Skeletal muscle cell (primary cell): ENCODE measurements around the gene RPS6KC1.

DNA sequence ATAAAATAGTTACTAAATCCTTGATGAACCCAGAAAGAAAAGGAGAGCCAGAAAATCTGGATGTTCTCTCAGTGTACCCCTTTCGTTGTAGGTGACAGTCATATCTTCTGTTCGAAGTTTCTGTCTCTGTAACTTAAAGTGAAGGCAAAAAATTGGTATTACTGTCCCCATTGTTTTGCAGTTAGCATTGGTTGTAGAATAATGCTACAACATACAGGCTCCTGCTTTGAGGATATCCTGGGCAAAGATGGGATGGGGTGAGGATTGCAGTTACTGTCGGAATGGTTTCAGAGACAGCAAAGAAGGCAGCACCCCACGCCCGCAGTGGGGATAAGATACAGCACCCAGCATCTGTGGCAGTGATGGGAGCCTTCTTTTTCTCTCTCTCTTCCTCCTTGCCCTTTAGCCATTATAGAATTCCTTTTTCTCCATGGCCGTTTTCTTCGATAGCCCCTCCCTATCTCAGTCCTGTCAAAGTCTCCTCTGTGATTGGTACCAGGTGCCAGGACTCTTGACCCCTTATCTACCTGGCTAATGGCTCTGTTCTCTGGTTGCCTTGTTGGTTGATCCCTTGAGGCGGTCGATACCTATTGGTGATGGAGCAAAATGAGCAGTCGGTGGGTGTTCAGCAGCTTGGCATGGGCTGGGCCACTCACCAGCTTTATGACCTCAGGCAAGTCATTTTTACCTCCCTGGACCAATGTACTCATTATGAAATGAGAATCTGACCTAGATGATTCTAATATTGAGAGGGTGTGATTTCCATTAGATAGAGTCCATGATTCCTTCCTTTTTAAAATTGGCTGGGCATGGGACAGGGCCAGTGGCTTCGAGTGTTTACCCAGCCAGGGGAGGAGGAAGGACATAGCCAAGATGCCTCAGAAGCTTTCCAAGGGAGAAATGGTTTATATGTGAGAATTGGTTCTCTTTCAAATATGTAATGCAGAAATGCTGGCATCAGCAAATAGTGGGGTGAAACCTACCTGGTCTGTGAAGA, 2.0 kb downstream of the ATF3 start:
- RRBS: no CpG with 5 or more reads among the region's 11 CpGs

DNA sequence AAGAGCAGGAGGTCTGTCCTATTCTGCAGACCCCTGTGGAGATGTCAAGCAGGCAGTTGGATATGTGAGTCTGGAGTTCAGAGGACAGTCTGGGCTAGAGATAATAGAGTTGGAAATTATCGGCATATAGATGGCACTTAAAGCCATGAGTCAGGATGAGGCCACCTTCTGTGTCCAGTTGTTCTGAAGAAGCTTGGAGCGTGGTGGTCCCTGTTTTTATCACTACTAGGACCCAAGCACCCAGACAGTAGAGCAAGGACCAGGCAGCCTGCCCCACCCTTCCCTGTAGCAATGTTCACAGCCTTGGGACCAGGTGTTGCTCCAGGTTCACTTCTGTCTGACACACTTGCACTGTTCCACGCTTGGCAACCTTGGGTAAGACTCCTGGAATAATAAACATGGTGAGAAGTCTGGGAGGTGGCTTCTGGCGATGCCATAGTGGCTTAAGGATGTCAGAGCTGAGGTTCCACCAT, 7.3 kb upstream of the GARIN4 start:
- RRBS: no CpG with 5 or more reads among the region's 4 CpGs

GRCh38 chr1:212619270-212619845, 4.9 kb upstream of the GARIN4 start:
- RRBS: no CpG with 5 or more reads among the region's 9 CpGs

GRCh38 chr1:212667163-212668297, 32.1 kb downstream of the BATF3 start:
- RRBS: 0% methylated on average over 3 of the region's 11 CpGs

GRCh38 chr1:212700959-212701551, 1.4 kb upstream of the BATF3 start:
- RRBS: no CpG with 5 or more reads among the region's 19 CpGs

DNA sequence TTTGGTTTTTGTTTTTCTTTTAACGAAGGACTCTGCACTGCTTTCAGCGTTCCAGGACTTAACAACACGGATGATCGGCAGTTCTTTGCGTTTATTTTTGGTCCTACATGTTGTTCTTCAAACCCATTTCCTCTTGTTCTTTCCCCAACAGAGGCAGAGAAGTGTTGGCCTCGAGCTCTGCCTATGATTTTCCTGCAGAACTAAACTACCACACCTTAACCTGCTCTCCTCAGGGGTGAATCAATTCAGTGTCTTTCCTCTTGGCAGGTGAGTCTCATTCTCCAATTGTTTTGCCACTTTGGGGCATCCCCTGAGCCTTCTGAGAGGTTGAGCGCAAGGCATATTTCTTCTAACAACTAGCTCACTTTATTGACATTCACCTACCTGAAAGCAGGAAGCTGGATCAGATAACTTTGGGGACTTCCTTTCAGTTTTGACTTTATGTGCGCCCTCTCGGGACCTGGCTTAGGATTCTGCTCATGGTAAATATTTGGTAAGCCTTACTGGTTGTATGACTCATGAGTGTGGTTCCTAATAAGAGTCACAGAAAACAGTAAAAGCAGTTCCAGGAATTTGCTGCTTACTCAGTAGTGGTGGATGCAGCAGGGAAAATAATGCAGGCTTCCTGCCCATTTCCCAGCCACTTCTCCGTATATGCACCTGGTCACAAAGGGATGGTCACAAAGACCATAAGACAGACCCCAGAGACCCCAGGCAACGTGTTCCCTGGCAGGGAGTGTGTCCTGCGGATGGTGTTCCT, 21.8 kb upstream of the BATF3 start:
- RRBS: no CpG with 5 or more reads among the region's 12 CpGs

DNA sequence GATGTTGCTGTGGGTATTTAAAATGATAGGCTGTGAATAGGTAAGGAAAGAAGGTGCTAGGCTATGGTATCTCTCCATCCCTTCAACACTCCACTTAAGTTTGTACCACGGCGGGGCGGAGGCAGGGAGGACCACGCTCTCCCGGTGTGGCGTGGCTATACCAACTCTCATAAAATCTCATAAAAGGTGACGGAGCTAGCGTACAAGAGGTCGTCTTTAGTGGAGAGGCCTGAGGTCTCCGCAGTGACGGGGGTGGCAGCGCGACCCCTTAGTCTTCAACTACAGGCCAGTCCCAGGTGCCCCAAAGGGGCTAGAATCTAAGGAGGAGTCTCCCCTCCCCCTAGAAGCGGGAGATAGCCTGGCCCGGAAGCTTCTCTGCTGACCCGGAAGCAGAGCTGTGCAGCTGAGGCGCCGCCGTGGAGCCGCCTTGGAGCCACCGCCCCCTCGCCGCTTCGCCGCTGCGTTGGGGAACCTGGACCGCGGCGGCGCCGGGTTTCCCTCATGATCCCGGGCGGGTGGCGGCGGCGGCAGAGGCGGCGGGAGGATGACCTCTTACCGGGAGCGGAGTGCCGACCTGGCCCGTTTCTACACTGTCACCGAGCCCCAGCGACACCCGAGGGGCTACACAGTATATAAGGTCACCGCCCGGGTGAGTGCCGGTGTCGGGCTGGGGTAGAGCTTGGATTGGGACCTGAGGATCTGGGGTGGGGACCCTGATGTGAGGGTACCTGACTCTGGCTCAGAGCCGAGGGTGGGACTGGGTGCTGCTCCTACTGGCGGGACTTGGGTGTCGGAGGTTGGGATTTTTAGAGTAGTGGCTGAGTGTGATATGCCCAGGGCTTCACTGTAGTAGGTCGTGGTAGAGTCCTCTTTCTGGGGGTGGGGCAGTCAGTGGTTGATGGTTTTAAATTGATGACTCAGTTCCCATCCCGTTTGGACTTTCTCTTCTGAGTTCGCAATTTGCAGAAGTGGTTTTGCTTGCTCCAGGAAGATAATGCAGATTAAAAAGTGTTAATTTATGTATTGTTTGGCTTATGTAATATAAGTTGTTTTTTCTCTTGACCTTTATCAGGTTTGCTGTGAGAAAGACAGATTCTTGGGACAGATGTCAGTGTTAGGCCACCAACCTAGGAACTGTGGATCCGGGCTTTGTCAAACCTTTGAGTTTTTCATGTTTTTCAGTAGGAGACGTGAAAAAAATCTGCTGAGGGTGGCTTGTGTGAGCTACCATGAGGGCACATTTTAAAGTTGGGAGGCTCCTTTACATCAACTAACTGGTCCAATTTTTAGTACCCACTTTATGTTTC, at the start of gene RPS6KC1:
RPS6KC1 (plus strand) TSS at position 381 of the 1,307 bp plus-strand sequence.
- RRBS: under 1% methylated on average over 14 of the region's 57 CpGs

GRCh38 chr1:213327272-213327864, 276.3 kb downstream of the RPS6KC1 start:
- RRBS: no CpG with 5 or more reads among the region's 4 CpGs

- RRBS: no CpG with 5 or more reads among the region's 8 CpGs
Measured at GRCh38 chr1:213372069-213372622, 321.1 kb downstream of the RPS6KC1 start.

DNA sequence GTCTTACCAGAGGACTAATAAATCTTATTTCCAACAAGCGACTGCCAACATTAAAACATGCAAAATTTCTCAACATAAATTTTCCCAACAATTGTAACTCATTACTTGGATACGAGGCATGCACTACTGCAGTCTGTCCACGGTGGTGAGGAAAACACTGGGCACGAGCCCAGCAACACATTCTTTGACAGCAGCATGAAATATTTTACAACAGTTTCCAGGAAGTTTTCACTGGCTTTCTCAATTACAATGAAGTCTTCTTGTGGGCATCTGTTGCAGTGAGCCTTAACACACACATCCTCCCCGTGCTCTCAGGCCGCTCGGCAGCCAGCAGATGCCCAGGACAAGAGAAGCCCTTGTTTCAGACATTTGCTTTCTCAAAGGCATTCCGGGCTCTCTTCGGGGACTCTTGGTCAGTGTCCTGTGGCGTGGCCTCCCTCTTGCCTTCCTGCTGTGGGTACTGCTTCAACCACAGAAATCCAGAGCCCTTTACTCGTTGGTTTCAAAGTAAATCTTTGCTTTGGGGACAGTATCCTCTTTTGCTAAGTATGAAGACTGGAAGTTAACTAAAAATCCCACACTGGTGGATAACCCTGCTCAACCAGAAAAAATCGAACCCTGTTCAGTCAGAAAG, 262.6 kb upstream of the PROX1 start:
- RRBS: no CpG with 5 or more reads among the region's 12 CpGs

- RRBS: no CpG with 5 or more reads among the region's 9 CpGs
Measured at GRCh38 chr1:213977452-213977972, 10.3 kb upstream of the PROX1 start.

DNA sequence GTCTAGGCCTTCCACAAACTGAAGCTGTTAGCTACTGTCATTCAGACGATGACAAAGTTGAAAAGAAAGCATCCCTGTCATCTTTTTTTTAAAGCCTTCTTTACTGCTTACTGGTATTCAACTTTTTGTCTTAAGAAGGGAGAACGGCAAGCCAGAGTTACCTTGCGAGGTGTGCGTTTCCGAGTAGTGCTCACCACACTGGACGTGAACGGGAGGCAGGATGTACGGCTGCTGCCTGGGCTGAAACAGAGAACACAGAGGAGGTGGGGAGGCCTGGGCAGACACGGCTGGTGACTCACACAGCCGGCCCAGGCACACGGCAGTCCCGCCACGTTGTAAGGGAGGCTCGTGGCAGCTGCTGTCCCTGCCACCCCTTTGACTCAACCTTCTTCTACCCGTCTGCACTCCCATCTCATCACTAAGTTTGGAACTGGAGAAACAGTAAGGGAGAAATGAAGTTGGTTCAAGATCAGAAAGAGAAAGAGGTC, 105.8 kb downstream of the SMYD2 start:
- RRBS: no CpG with 5 or more reads among the region's 15 CpGs

DNA sequence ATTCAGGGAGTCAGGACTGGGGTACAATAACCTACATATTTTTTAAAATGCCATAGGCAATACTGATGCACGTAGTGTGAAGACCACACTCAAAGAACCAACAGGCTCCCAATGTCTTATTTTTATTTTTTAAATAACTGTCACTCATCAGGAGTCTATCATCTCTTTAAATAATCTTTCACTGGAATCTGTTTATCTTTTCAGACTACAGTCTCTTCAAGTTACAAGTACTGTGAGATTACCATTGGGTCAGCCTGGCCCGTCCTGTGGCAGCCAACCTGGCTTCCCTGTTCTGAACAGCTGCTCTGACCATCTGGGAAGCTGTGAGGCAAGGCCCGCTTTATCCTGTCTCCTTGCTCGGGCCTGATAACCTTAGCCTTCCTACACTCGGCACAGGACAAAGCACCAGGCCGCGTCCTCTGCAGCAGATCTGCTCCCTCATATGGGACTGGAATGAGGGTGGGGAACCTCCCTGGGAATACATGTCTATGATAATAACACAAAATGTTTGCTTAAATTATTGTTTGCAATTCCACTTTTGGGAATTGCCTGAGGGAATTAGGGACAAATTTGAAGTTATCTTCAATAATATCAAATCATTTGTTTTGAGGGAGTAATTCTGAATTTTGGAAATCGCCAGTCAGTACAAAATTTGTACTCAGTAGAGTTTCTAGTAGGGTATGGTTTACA, 113.3 kb downstream of the PTPN14 start:
- RRBS: no CpG with 5 or more reads among the region's 8 CpGs

DNA sequence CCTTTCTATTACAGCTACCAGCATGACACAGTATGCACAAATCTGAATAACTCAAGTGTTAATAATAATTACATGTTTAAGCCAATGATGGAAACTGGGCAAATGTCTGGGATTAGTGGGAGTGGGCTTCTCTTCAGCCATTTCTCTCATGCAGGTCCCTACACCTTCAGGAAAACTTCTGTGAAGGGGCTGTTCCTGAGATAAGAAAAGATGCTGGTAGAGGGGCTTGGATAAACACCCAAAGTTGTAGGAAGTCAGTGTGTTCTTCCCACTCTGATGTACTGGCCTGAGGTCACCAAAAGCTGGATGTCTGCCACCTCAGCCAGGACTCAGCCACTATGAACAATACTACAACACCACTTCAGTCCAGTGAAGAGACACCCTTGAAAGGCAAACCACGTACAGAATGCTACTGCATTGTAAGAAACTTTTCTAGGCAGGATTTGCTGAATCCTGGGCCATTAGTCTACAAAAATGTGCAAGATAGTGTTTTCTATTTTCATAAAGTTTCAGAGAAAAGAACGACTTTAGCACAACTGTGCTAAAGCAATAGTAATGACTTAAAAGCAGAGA, 2.5 kb downstream of the PTPN14 start:
- RRBS: no CpG with 5 or more reads among the region's 2 CpGs

DNA sequence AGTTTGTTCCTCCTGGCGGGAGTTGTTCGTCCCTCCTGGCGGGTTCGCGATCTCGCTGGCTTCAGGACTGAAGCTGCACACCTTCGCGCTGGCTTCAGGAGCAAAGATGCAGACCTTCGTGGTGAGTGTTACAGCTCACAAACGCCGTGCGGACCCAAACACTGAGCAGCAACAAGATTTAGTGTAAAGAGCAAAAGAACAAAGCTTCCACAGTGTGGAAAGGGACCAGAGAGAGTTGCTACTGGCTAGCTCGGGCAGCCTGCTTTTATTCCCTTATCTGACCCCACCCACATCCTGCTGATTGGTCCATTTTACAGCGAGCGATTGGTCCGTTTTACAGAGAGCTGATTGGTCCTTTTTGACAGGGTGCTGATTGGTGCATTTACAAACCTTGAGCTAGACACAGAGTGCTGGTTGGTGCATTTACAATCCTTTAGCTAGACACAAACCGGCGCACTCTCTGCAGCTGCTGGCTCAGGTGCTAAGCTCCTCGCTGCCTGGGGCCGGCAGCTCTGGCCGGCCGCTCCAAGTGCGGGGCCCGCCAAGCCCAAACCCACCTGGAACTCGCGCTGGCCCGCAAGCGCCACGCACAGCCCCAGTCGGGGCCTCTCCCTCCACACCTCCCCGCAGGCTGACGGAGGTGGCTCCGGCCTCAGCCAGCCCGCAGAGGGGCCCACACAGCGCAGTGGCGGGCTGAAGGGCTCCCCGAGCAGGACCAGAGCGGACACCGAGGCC, 172.8 kb upstream of the KCTD3 start:
- RRBS: no CpG with 5 or more reads among the region's 39 CpGs

GRCh38 chr1:215582858-215584039, 16.1 kb downstream of the KCTD3 start:
- RRBS: no CpG with 5 or more reads among the region's 6 CpGs

- RRBS: no CpG with 5 or more reads among the region's 8 CpGs
Measured at GRCh38 chr1:215598484-215599567, 31.7 kb downstream of the KCTD3 start.

DNA sequence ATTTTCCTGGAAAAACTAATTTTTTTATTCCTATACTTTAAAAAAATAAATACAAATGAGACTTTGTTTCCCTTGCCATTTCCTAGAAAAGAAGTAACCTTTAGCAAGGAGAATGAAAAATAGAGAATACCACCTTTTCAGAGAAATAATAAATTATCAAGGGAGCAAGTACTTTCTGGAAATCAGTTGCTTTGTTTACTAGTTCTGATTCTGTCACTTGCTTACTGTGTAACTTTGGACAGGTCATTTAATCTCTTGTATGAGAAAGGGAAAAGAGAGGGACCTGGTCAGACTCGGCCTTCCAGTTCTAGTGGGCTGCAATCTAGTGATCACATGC, 34.1 kb downstream of the KCTD3 start:
- RRBS: no CpG with 5 or more reads among the region's 1 CpG

GRCh38 chr1:215608948-215609682, 42.0 kb downstream of the KCTD3 start:
- RRBS: no CpG with 5 or more reads among the region's 6 CpGs